ENCODE measurements around a stretch of chr15.

DNA sequence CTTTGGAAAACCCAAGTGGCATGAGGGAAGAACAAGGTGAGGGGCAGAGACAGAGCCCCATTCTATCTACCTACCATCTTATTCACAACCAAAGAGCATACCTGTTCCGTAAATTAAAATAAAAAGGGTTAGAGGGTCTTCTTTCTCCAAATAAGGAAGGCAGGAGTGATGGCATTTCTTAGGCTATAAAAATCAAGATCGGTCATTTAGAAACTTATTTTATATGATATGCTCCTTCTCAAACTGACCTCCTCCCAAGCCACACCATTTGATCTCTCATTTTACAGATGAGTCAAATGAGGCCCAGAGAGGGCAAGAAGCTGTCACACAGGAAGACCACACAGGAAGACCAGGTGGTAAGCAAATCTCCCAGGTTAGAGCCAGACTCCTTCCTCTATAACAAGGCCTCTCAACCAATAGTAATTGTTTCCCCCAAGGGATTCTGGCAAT is 13.9 kb downstream of the TLE3 start:
- RRBS: no CpG with 5 or more reads among the region's 2 CpGs

GRCh38 chr15:70406580-70407236 is 309.0 kb upstream of the TLE3 start:
- RRBS: no CpG with 5 or more reads among the region's 7 CpGs

- RRBS: no CpG with 5 or more reads among the region's 5 CpGs
These were observed 289.1 kb downstream of the UACA start for GRCh38 chr15:70474328-70474649.

GRCh38 chr15:70487394-70487963 is 275.9 kb downstream of the UACA start:
- RRBS: no CpG with 5 or more reads among the region's 6 CpGs

DNA sequence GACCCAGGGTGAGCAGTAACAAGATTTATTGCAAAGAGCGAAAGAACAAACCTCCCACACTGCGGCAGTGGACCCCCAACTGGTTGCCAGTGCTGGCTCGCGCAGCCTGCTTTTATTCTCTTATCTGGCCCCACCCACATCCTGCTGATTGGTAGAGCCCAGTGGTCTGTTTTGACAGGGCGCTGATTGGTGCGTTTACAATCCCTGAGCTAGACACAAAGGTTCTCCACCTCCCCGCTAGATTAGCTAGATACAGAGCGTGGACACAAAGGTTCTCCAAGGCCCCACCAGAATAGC is 176.9 kb downstream of the UACA start:
- RRBS: no CpG with 5 or more reads among the region's 8 CpGs

DNA sequence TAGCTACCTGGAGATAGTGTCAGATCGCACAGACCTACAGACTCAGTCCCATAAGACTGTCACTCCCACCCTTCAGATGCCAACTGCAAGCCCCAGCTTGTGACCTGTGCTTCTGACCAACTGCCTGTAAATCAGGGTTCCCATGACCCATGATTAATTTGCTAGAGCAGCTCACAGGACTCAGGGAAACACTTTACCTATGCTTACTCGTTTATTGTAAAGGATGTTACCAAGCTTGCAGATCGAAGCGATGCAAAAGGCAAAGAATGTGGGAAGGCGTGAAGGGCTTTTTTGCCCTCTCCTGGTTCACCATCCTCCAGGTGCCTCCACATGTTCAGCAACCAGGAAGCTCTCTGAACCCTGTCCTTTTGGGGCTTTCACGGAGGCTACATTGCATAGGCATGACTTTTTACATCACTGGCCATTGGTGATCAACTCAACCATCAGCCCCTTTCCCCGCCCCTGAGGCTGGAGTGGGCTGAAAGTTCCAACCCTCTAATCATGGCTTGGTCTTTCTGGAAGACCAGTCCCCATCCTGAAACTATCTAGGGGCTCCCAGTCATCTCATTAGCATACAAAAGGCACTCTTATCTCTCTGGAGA is 52.8 kb downstream of the UACA start:
- RRBS: no CpG with 5 or more reads among the region's 7 CpGs

- RRBS: no CpG with 5 or more reads among the region's 6 CpGs
These were observed 47.4 kb downstream of the UACA start for GRCh38 chr15:70715870-70716534.

GRCh38 chr15:70726713-70727382 is 36.5 kb downstream of the UACA start:
- RRBS: no CpG with 5 or more reads among the region's 3 CpGs

- RRBS: no CpG with 5 or more reads among the region's 9 CpGs
These were observed 5.4 kb upstream of the LARP6 start for GRCh38 chr15:70859346-70859720.

- RRBS: no CpG with 5 or more reads among the region's 4 CpGs
These were observed 43.8 kb downstream of the LRRC49 start for GRCh38 chr15:70936450-70936717.

DNA sequence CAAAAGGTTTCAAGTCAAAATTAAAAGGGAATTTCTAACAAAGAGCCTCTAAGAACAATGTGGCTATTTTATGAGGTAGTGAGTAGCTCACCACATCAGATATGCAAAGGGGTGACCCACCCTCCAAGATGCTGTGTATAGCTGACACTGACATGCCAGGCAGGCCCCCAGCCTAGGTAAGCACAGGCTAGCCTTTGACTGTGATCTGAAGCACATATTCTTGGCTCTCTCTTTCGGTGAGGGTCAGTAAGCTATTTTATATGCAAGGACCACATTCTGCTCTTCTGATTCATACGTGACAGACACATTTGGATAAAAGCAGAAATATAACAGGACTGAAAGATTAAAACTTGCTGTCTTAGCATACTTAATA is 2.8 kb upstream of the THSD4 start:
- RRBS: no CpG with 5 or more reads among the region's 2 CpGs

DNA sequence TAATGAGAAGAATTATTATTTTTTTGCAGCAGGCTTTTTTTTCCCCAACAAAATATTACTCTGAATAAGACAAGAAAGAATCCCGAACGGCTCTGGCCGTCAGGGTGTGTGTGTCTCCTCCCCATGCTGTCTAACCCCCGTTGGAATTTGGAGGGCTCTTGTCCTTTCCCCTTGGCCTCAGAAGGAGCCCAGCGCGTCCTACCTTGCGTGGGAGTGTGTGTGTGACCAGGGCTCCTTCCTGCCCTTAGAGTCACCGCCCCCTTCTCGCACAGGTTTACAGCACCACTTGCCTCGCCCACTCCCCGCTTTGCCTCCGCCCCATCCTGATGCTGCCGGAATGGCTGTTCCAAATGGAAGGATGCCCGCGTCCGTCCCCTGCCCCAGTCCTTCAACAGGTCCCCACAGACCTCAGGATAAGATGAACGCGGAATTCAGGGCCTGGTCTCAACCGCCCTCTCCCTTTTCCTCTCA is 514 bp upstream of the THSD4 start:
- RRBS: no CpG with 5 or more reads among the region's 19 CpGs

GRCh38 chr15:71116018-71116385 is 731 bp downstream of the THSD4 start:
- RRBS: 4% methylated on average over 10 of the region's 25 CpGs

- RRBS: no CpG with 5 or more reads among the region's 2 CpGs
These were observed 9.8 kb downstream of the THSD4 start for GRCh38 chr15:71125029-71125420.

DNA sequence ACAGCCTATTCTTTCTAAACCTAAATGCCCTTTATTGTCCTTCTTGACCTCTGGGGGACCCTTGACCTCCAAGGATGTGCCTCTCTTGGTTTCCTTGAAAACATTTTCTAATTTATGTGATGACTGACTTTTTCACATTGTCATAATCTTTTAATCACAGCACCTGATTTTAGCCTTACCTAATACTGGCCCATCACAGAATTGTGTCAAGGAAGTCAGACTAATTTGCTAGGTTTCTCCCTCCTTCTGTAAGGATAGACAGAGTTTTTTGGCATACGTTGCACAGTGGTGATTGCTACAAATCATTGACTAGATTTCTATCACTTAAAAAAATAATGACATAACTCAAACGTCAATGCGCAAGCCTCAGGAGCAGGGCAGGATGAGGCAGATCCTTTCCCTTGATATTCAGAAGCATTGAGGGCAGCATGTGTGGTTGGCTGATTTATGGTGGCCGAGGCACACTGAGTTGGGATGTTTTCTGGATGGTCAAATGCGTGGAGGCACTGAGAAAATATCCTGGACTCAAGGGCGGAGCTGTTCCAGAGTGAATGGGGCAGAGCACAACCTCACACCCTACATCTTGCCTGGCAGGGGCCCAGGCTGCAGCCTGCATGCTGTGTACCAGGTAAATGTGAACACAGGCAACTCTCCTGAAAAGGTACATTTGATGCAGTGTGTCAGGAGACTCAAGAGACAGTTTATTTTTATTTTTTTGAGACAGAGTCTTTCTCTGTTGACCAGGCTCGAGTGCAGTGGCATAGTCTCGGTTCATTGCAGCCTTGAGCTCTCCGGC is 14.4 kb downstream of the THSD4 start:
- RRBS: no CpG with 5 or more reads among the region's 9 CpGs

DNA sequence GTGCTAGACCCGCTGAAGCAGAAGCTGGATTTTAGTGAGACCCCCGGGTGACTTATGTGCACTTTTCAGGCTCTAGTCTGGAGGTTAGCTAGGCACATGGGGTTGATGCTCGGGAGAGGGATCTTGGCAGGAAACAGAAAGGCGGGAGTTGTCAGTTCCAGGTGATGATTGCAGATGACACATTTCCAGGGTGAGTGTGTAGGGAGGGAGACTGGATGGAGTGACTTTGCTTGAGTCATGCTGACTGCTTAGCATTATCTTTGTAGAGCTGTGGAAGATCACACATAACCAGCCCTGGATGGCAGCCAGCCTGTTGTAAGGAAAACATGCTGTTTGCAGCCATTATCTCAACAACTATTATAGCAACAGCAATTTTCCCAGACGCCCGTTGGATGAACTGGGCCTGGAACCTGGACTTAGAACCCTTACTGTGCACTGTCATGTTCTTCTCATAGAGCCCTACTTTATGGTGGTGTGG is 122.4 kb downstream of the THSD4 start:
- RRBS: no CpG with 5 or more reads among the region's 6 CpGs

GRCh38 chr15:71411732-71412761 is 296.8 kb downstream of the THSD4 start:
- RRBS: no CpG with 5 or more reads among the region's 19 CpGs

DNA sequence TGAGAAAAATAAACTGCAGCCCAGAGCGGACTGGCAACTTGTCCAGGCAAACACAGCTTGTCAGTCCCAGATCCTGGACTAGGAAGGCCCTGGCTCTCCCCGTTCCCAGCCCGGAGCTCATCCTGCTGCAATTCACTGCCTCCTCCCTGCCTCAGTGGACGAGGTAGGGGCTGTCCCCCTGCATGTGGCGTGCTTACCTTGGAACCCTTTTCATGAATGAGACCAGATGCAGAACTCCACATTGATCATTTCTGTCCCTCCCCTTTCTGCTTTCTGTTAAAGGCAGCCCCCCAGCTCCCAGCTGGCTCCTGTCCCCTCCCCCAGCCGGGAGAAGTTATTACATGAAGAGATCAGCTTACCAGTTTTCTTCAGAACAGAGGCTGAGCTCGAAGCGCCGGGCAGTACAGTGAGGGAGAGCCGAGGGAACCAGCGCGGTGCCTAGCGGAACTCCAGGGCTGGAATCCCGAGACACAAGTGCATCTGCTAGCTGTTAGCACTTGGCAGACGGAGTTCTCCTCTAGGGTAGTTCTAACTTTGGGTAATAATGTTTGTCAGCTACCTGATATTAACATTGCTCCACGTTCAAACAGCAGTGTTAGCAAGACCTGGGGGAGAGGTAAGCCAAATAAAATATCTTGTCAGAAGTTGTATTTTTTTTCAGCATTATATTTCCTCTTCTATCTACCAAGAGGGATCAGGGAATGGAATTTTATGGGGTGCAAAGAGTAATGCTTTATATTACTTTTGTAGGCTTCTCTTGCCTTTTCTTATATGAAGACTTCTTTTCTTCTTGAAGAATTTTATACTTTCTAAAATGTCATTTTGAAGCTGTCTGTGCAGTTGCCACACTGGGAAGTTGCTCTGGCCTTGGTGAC is 263.3 kb upstream of the NR2E3 start:
- RRBS: 11% methylated on average over 3 of the region's 16 CpGs

GRCh38 chr15:71549543-71550282 is 260.6 kb upstream of the NR2E3 start:
- RRBS: no CpG with 5 or more reads among the region's 15 CpGs

- RRBS: no CpG with 5 or more reads among the region's 7 CpGs
These were observed 62.9 kb upstream of the NR2E3 start for GRCh38 chr15:71747353-71747977.

All from AG04449 (cell line).